ENCODE measurements around a stretch of chr4.

DNA sequence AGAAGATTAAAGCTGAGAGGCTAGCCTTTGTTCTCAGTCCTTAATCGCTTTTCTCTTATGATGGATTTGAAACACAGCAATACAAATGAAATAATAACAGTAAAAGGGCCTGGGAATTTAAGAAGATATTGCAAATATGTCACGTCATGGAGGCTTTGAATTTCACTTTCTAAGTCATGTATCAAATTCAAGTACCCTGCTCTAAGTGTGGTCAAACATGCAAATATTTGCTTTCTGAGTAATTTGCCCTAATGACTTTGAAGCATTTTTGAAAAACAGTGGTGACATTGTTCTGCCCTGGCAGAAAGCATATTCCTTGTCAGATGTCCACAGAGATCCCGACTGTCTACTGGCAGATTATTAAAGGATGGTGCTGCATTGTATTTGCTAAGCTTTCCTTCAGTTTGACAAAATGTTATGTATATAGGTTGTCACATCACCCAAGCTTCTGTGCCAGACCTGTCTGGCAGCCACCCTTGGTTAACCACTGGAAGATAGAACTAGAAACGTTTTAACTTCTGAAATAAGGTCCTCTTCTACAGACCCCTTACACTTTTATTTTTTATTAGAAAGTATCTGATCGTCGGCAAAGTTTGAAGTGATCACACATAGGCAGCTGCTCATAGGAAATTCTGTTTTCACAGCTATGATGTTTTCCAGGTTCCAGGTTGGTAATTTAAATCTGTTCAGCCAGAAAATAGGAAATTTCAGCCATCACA is 92.5 kb downstream of the ANK2 start:
- PRO-cap = no peak
- RAMPAGE, long total RNA, 4 experiments = no peak in any of the 4 experiments

DNA sequence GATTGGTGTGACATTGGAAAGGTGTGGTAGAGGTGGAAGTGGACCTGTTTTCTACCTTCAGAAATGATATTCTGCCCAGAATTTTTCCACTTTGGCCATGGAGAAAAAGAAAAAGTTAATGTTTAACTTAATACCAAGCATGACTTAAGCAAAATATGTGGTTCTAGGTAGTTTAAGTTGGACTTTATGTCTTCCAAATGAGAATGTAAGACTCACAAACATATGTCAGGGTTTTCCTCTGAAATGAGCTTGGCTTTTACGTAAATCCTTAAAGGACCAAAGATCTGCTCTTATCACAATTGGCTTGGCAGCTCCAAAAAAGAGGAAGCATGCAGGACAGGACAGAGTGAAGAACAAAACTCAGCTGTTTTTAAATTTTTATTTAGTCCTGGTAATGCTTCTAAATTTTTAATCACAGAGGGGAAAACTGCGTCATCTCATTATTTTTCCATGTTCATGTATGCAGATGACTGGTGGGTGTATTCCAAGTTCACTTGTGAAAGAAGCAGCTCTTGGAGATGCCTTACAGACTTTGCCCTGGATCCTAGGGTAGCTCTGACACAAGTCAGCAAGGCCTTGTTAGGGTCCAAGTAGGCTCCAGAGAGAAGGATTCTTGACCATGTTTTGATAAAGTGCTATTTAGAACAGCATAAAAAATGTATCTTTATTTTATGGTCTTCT is 98.2 kb downstream of the ANK2 start:
- PRO-cap = no peak
- RAMPAGE, long total RNA, 4 experiments = no peak in any of the 4 experiments

- PRO-cap = no peak
- RAMPAGE, long total RNA, 4 experiments = no peak in any of the 4 experiments
Measured at GRCh38 chr4:113339380-113339711, 289.9 kb downstream of the ANK2 start.

GRCh38 chr4:113470016-113470598 is 291.4 kb downstream of the CAMK2D start:
- PRO-cap = no peak
- RAMPAGE, long total RNA, 4 experiments = no peak in any of the 4 experiments

DNA sequence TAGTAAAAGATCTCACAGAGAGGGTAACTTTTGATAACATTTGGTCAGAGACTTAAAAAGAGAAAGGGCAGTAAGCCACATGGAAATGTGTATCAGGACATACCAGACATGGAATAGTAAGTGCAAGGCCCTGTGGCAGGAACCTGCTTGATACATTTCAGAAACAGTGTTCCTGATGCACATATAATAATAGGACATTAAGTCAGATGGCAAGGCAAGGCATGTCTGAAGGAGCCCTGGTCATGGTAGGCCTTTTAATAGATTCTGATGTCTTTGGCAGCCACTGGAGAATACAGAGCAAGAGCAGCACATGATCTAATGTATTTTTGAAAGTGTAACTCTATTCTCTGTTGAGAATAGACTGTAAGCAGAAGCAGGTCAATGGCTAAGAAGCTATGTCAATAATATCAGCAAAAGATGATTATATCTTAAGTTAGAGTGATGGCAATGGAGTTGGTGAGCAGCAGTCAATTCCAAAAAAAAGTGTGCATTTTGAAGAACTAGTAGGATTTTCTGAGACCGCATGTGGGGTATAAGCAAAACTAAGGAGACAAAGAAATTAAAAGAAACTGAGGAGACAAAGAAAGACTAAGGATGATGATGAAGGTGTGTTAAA is 279.6 kb downstream of the CAMK2D start:
- PRO-cap = no peak
- RAMPAGE, long total RNA, 4 experiments = no peak in any of the 4 experiments

DNA sequence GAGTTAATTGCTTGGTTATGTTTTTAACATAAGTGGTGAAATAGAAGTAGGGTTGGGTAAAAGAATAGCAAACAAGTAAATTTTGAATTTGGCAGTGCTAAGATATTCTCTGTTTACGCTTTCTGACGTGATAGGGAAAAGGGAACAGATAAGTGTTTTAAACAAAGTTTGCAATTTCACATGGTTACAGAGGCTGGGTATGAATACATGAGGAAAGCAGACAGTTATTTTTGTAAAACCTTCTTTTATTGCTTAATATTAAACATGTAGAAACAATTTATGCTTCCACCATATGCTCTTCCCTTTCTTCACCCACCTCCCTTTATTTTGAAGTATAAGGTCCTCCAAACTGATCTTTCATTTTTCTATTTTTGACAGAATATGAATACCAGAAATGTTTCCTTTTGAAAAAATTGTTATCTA is 214.2 kb upstream of the ARSJ start:
- PRO-cap = no peak
- RAMPAGE, long total RNA, 4 experiments = no peak in any of the 4 experiments

- PRO-cap = no peak
- RAMPAGE, long total RNA, 4 experiments = no peak in any of the 4 experiments
Measured at GRCh38 chr4:114601597-114602154, 3.1 kb downstream of the UGT8 start.

GRCh38 chr4:116925850-116926311 is 159.5 kb downstream of the TRAM1L1 start:
- PRO-cap = no peak
- RAMPAGE, long total RNA, 4 experiments = no peak in any of the 4 experiments

GRCh38 chr4:117325308-117325727 is 239.9 kb upstream of the TRAM1L1 start:
- PRO-cap = no peak
- RAMPAGE, long total RNA, 4 experiments = no peak in any of the 4 experiments

DNA sequence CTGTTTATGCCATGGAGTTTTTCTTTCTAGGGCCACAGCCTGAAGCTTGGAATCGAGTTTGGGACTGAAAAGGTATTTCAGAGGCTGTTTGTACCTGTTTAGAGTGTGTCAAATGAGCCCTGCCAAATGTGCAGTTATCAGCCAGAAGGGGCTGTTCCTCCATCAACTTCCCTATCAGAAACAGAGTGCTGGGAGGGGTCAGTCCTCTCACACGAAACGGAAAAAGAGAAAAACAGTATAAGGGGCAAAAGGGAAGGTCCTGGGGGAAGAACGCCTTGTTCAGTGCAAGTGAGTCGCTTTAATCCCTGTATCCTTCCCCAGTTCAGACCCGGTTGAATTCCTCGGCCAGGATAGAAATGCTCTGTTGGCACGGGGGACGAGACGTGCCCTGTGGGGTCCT is 199.9 kb upstream of the NDST3 start:
- PRO-cap = no peak
- RAMPAGE, long total RNA, 4 experiments = no peak in any of the 4 experiments

DNA sequence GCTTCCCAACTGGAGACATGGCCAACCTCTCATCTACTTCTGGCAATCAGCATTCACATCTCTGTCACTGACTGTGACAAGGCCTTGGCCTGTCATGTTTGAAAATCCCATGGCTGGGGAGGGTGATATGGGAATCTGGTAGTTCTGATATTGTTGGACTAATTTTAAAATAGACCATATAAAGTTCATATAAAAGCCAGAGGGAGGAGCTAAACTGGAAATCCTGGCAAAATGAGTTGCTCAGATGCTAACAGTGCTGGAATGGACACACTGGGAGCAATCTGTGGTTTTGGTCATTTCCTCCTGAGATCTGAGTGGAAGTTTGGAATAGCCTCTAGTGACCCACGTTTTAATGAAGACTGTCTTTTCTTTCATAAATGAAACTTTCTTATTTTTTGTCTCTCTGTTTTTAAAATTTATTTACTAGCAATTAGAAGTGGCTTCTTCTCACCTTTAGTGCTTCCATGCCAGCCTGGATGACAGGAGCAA is 66.4 kb downstream of the METTL14 start:
- PRO-cap = no peak
- RAMPAGE, long total RNA, 4 experiments = no peak in any of the 4 experiments

GRCh38 chr4:118836269-118837069 is 543 bp upstream of the SEC24D start:
- PRO-cap = bidirectional peak, plus-strand start at chr4:118836377, minus-strand start at chr4:118836096
- RAMPAGE, long total RNA, 4 experiments = no peak in any of the 4 experiments

GRCh38 chr4:118938823-118939927 is 50.5 kb downstream of the SYNPO2 start:
- PRO-cap = bidirectional peak, plus-strand start at chr4:118939365, minus-strand start at chr4:118939269; bidirectional peak, plus-strand start at chr4:118939655, minus-strand start at chr4:118939592
- RAMPAGE, long total RNA, 4 experiments = start-site peak on the plus strand in 1 of 4 experiments, at chr4:118939320-118939348 at its widest, 57 reads per replicate

DNA sequence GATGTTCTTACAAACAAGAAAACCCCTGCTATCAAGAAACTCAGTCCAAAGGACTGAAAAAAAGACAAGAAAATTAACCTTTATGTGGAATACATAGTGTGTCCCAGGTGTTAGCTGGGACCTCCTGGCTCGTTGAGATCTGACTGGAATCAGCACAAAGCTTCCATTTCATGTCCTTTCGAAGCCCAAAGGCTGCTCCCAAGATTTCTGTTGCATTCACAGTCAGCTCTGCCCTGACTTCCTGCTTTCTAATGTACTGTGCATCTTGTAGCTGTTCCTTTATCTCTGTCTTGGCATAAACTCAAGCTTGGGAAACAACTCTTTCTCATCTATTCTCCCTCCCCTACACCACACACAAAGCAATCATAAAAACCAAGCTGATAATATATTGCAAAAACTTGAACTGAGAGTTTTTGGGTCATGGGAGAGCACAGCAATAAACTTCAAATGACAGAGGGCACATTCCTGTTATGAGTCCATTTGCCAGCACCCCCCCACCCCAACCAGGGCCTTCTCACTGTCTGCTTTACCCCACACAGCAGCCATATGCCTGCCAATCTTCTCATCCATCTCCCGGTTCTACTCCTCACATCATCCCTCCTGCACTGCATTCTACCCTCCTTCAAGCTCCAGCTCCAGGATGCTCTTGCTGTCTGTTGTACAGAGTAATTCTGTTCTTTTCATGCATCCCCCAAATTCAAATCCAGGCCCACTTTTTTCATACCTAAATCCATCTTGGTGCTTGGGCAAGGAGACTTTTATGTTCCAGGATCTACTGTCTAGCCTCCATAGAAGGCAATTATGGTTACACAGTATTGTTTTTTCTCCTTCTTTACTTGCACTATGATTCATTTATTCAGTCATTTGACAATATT is 76.4 kb downstream of the SYNPO2 start:
- PRO-cap = bidirectional peak, plus-strand start at position 477 of the sequence, minus-strand start at position 255 of the sequence
- RAMPAGE, long total RNA, 4 experiments = no peak in any of the 4 experiments

DNA sequence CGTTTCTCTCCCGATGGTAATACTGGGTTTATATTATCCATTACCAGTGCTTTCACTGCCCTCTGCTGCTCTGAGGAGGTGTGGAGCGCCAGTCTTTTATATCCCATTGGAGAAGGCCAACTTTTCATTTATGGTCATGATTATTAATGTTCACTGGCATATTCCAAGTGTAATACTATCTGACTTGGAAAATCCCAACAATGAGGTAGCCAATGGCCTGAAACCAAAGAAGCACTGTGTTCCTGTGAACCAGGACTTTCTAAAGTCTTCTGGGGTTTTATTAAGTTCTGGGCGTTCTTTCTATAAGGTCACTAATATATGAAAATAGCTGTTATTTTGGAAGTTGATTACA is 80.7 kb downstream of the SYNPO2 start:
- PRO-cap = bidirectional peak, plus-strand start at position 200 of the sequence, minus-strand start at position 72 of the sequence
- RAMPAGE, long total RNA, 4 experiments = no peak in any of the 4 experiments

- PRO-cap = bidirectional peak, plus-strand start at chr4:119026723, minus-strand start at chr4:119026576; bidirectional peak, plus-strand start at chr4:119027257, minus-strand start at chr4:119027237
- RAMPAGE, long total RNA, 4 experiments = start-site peak on the plus strand in 4 of 4 experiments, at chr4:119026718-119027417 at its widest, 11,482 to 67,217 reads per replicate; start-site peak on the minus strand in 1 of 4 experiments, at chr4:119027226-119027264 at its widest, 15 reads per replicate
Measured at GRCh38 chr4:119026503-119027515, 108.8 kb upstream of the MYOZ2 start.

GRCh38 chr4:119266938-119267572 is 33.4 kb downstream of the C4orf3 start:
- PRO-cap = no peak
- RAMPAGE, long total RNA, 4 experiments = no peak in any of the 4 experiments

DNA sequence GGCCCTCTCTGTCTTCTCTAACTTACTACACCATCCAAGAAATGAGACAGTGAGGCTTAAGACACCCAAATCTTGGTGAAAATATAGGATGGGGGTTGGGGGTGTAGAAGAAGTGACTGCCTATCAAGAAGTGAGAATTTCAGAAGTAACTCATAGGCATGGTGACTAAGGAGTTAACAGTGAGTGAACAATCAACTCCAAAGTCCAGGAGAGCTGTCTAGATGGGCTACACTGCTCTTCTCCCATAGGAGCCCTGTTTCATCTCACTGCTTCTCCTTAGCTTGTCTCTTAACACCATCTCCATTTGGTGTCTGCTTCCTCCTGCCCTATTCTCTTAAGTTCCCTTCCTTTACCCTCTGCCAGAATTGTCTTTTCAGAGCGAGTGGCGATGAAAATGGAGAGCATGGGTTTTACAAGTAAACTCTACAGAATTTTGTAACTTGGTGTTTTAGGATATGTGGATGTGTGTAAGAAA is 1.2 kb downstream of the C4orf3 start:
- PRO-cap = no peak
- RAMPAGE, long total RNA, 4 experiments = no peak in any of the 4 experiments

DNA sequence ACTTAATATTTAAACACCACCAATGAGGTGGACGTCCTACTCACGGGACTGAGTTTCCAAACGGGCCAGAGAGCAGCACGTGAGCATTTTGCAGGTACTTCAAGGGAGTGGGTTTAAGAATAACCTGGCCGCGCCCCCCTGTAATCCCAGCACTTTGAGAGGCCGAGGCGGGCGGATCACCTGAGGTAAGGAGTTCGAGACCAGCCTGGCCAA is 467 bp upstream of the C4orf3 start:
- PRO-cap = no peak
- RAMPAGE, long total RNA, 4 experiments = no peak in any of the 4 experiments

GRCh38 chr4:119626387-119626835 is 2.2 kb downstream of the PDE5A start:
- PRO-cap = bidirectional peak, plus-strand start at chr4:119626554, minus-strand start at chr4:119626558
- RAMPAGE, long total RNA, 4 experiments = no peak in any of the 4 experiments

Data from gastroesophageal sphincter (tissue), 4 donors.